Cardiac ventricle fibroblast (primary cell): ENCODE data around the genes PRDM12 and EXOSC2.

- RAMPAGE, long total RNA: no peak
Measured at GRCh38 chr9:130351862-130352460, 86.4 kb downstream of the HMCN2 start.

- RAMPAGE, long total RNA: no peak
Measured at GRCh38 chr9:130394647-130395407, 49.9 kb upstream of the ASS1 start.

- RAMPAGE, long total RNA: no peak
Measured at GRCh38 chr9:130433195-130434255, 11.2 kb upstream of the ASS1 start.

GRCh38 chr9:130501455-130502015, 56.8 kb downstream of the ASS1 start:
- RAMPAGE, long total RNA: no peak

- RAMPAGE, long total RNA: no peak
Measured at GRCh38 chr9:130664341-130664670, at the start of gene PRDM12. PRDM12 (plus strand) TSS chr9:130664594.

DNA sequence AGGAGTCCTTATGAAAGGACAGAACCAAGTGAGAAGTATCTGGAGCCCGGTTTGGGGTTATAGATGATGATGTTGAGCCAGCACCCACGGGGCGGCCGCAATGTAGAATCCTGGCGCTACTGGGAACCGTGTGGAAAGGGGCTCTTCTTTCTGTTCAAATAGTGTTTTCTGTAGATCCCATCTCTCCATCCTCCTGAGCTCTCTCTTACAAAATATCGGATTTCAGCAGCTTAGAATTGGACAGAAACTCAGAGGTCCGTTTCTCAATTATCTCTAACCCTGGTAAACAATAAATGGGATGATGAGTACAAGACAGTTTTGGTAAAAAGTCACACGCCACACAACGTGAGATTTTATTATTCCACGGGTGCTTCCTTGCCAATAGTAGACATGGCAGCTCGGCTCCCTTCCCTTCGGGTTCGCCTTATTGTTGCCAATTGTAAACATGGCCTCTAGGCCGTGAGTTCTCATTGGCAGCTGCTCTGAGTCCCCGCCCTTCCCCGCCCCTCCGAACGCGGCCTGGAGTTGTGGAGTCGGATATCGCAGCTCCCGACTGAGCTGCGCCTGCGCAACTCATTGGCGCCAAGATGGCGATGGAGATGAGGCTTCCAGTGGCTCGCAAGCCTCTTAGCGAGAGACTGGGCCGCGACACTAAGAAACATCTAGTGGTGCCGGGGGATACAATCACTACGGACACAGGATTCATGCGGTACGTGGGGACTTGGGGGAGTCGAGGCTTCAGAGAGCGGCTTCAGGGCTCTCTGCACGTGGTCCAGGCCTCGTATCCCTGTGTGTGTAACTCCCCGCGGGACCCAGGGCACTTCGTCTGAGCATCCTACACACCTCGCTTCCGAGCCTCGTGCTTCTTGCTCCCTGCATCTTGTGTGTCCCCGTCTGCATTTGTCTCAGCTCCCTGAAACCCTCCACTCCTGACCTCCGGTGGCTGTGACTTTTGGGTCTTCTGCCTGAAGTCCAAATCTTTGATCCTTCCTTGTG, at the start of gene EXOSC2:
TSS of gene EXOSC2 (plus strand) at position 576 of the 996 bp plus-strand sequence.
- RAMPAGE, long total RNA: start-site peak on the plus strand centred at position 568 of the sequence, 24 bp wide, 46 and 29 reads in 2 replicates

DNA sequence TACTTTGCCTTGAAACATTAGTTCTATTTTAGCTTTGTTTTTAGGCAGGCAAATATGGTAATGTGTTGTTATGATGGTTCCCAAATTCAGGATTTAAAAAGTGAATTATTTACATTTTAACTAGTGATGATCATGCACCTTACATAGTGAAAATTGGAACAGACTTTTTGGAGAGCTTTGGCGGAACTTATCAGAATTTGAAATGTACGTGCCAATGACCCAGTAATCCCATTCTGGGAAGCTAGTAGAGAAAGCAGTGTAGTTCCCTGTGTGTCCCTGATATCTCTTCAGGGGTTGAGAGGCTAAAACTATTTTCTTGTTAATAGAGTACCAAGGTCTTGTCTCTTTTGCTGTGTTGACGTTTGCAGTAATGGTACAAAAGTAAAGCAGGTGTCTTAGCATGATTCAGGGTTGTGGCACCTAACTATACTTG, 22.0 kb downstream of the EXOSC2 start:
- RAMPAGE, long total RNA: no peak

DNA sequence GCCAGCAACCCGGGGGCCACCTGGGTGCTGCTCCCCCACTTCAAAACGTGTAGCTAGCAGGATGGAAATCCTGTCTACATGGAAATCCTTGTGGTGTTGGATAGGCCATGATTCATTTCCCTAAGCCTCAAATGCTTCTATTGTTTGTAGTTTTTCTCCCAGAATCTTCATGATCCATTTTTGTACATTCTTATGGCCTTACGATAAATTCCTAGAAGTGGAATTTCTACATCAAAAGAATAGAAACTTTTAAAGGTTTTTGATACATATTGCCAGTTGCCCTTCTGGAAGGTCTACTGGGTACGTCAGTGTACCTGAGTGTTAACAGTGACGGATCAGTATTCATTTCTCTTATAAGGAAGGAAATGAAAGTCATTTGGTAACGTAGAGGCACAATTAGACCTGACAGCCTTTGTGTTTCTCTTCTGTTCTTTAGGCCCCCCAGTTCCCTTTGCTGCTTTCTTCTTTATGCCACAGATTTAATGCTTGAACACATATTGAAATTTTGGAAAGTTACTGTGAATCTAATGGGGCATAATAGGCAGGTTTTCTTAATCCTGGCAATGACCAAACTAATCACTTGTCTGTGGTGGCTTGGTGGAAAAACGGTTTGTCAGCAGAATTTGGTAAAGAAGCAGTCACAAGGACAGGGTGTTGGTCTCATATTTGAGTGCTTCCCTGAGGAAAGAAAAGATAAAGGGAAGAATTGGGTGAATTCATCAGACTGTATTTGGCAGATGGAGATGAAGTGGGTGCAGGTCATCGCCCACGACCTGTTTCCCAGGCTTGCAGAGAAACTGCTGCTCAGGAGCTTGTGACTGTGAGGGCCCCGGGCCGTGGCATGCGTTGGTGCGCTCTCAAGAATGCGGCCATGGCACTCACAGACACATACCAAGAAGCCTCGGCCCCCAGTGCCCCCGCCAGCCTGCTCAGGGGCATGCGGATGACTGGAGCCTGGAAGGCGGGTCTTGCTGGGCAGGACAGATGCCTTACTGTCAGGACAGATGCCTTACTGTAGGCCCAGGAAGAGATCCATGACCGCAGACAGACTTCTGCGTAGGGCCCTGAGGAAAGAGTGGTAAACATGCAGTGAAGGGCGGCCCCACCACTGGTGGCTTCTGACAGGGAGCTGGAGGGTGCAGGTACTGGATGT, 69.4 kb upstream of the ABL1 start:
- RAMPAGE, long total RNA: no peak

DNA sequence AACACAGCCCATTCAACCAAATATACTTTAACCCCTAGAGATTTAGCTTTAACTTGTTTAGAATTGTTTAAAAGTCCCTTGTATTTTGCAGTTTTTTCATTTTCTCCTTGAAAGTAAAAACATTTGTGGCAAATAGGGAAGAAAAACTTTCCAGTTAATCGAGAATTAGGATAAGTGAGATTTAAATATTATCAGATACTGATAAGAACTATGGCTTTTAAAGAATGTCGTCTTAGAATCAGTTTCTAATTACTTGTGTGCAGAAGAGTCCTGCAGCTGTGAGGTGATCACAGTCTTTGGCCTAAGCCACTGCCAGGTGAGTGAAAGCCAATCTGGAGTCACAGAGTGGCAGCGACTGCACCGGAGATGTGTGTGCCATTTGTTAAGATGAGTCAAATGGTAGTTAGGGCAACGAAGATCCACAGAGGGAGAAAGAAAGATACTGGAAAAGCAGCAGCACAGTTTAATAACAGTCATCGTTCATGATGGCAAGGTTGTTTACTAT, 56.1 kb upstream of the ABL1 start:
- RAMPAGE, long total RNA: no peak

- RAMPAGE, long total RNA: no peak
Measured at GRCh38 chr9:130835668-130836351, 756 bp downstream of the ABL1 start.

DNA sequence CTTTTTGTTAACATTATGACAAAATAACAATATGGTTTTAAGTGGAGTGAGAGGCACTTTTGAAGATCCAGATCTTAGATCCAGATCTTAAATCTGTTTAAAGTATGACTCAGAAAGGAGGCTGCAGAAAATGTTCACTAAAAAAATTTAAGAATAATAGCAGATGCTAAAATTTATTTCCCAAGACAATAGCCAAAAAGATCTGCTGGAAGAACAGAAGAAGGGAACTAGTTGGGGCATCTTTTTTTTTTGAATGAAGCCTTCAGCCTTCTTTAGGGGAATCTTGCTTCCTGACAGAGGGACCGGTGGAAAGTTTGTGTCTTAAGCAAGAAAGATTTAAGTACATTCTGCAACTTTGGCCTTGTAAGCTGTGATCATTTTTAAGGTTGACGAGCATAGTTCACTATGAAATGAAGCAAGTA, 12.1 kb downstream of the ABL1 start:
- RAMPAGE, long total RNA: no peak

DNA sequence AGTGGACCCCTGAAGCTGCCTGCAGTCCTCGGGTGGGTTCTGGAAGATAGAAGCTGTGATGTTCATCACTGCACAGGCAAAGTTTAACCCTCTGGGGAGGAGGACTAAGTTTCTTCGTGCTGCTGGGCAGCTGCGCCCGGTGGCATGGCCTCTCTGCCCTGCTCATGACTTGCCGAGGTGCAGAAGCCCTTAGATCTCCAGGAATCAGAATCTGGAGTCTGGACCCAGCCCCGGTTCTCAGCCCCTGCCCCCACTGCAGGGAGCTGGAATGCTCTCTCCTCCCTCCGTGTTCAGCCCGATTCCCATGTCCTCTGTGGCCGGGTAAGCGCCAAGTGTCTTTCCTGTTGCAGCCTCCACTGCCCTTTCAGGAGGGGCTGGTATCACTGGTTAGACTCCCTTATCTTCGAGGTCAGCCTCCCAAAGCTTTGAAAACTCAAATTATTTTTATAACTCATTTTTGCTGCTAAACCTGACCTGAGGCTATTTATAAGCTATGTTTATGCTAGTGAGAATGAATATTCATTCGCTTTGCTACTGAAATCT, 1.7 kb downstream of the LAMC3 start:
- RAMPAGE, long total RNA: no peak

DNA sequence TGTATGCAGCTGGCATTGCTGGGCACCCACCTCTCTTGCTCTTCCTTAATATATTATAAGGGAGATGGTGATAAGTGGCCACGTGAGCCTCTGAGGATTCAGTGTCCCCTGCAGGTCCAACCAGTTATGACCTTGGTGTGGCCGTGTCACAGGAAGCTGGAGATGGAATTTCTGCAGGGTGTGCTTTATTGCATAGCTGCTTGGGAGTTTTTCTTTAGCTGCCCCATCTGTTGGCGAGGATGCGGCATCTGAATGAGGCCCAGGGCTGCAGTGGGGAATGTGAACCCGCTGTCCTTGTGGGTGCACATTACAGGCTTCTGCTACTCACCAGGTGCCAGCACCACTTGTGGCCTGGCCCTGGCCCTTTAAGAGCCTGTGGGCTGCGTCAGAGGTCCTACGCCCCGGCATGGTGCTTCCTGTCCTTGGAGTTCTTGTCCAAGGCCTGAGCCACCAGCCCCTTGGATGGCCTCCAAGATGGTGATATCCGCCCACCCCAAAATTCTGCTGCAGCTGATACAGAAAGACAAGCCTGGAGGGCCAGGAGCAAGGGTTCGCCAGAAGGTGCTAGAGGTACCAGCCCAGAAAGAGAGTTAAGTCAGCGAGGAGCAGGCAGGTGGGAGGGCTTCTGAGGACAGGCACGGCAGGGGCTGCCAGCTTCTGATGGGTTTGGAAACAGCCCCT, 6.2 kb downstream of the AIF1L start:
- RAMPAGE, long total RNA: no peak

DNA sequence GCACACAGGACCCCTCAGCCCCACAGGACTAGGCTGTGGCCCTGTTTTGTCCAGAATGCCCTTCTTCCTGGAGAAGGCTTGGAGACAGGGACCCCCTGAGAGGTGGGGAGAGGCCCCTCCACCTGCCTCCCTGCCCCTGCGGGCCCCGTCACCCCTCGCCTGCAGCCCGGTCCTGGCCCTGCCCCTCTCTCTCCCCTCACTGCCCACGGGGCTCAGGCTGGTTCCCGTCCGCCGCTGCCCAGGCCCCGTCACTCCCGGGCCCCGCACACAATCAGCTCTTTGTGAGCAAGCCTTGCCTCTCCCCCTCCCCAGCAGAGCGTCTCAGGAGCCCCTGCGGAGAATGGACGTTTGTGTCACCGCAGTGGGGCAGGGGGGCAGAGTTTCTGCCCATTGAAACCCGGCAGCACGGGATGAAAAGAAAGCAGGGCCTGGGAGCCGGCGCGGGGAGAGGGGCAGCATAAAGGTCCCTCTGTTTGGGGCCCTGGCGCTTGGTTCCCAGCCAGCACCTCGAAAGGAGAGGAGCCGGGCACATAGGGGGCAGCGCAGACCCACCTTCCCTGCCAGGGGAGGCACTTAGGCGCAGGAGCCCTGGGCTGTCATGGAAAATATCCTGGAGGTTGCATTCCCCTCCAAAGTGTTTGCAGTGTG, 13.5 kb upstream of the NUP214 start:
- RAMPAGE, long total RNA: no peak

- RAMPAGE, long total RNA: no peak
Measured at GRCh38 chr9:131143390-131144005, 18.1 kb downstream of the NUP214 start.

DNA sequence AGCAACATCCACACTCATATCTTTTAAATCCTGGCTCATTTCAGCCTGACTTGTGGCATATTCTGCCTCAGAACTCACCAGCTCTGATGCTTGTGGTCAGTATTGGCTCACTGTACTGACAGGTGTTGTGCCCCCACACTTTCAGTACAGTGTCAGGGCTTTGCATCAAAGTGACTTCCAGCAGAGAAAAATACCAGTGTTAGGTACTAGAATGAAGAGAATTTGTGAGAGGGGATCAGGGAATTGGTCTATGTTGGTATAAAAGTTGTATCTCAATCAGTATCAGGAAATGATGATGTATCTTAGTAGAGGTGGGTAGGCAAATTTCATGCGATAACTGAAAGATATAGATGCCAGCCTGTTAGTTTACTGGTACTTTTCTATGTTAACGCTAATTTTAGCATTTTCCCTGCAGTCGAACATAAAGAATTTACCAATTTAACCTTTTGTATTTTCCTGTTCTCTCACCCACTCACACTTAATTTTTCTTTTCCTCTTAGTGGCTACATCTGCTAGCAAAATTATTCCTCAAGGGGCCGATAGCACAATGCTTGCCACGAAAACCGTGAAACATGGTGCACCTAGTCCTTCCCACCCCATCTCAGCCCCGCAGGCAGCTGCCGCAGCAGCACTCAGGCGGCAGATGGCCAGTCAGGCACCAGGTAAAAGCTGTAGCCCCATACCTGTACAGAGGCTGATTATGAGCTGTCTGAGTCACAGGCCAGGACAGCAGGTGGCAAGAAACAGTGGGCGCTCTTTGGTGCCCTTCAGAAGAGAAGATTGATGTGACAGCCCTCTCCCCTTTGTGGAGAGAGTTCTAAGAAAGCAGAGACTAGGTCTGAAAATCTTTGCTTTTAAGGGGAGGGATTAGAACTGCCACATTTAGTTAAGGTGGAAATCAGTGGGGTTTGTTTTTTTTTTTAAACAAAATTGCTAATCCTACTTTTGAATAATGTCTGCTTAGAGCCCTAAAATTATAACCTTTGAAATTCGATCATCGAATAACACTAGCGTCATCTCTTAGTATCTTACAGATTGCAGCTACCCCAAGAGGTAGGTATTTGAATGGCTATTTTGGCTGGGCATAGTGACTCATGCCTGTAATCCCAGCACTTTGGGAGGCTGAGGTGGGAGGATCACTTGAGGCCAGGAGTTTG, 50.0 kb downstream of the NUP214 start:
- RAMPAGE, long total RNA: no peak

- RAMPAGE, long total RNA: no peak
Measured at GRCh38 chr9:131177323-131178527, 52.3 kb downstream of the NUP214 start.

DNA sequence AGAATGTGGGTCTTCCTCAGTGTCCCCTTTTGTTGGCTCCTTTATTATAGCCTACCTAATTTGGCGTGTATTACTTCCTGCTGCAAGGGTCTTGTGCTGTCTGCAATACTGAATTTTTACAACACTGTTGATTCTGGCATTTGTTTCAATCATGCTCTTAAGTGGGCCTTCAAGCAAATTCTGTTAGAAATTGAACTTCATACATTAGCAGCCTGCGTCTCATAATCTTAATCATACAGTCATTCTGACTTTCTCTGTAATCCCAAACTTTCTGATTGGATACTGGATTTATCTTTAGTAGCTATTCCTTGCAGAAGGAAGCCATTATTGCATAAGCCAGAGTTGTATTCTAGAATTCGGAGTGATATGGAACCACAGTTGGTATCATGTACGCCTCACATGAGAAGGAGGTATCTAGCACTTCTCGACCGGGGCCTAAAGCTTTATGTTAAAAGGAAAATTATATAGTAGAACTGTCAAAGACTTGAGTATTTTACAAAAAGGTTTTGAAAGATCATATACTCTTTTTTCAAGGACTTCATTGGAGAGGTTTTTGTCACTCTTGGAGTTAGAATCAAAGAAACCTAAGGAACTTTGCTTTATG, 64.5 kb downstream of the NUP214 start:
- RAMPAGE, long total RNA: no peak

DNA sequence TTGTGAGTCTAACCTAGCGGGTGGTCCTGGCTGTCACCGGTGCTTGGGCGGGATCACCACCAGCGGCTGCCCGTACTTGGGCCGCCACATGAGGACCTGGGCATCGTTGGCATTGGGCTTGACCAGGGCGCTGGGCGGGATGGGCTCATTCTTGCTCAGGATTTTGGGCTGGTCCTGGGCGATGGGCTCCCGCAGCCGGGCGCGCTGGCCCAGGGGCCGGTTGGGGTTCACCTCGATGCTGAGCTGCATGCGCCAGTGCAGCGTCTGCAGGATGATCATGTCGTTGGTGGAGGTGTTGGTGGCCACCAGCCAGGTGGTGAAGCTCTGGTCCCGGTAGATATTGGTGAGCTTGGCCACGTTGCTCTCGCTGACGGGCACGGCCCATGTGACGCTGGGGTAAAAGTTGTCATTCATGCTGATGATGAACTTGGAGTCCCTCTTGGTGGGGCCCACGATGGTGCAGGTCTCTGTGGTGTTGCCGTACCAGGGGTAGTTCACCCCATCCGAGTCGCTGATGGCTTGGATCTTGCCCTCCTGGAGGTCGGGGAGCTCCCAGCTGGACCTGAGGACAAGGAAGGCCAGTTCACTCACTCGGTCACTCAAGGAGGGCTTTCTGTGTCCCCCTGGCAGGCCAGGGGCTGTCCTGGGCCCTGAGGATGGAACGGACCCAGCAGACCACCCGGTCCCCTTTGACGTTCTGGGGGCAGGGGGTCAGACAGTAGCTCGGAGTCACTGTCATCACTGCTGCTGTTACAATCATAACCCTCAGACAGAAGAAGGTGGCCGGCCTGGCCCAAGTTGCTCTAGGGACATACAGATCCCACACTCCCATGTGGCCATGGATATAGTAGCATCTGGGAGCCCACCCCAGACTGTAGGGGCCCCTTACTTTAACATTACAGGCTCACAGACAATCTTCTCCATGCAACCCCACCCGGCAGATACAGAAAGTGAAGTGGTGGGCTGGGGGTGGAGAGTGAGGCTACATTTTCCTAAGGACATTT, 15.2 kb downstream of the FAM78A start:
- RAMPAGE, long total RNA: no peak

DNA sequence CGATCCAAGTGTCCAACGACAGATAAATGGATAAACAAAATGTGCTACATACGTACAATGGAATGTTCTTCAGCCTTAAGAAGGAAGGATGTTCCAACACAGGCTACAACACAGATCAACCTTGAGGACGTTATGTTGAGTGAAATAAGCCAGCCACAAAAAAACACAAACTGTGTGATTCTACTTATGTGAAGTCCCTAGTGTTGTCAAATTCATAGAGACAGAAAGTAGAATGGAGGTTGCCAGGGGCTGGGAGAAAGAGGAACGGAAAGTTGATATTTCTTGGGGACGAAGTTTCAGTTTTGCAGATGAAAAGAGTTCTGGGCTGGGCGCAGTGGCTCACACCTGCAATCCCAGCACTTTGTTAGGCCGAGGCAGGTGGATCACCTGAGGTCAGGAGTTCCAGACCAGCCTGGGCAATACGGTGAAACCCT, 13.7 kb downstream of the FAM78A start:
- RAMPAGE, long total RNA: no peak